Epithelial cell of prostate (primary cell): ENCODE data around the gene CXorf51A.

DNA sequence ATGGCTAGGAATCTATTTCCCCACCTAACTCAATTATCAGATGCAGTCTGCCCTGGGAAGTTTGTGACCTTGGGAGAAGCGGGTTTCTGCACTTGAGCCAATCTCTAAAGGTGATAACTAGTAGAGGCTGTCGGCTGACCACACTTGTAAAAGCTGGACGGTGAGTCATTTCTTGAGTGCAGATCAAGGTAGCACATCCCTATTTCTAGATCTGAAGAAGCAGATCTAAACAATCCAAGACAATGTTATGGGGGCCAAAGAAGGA lies 285.5 kb upstream of the MAGEC2 start:
- RRBS: no CpG with 5 or more reads among the region's 3 CpGs

- RRBS: no CpG with 5 or more reads among the region's 1 CpG
These were observed 1.9 kb downstream of the SLITRK2 start for GRCh38 chrX:145819520-145819901.

DNA sequence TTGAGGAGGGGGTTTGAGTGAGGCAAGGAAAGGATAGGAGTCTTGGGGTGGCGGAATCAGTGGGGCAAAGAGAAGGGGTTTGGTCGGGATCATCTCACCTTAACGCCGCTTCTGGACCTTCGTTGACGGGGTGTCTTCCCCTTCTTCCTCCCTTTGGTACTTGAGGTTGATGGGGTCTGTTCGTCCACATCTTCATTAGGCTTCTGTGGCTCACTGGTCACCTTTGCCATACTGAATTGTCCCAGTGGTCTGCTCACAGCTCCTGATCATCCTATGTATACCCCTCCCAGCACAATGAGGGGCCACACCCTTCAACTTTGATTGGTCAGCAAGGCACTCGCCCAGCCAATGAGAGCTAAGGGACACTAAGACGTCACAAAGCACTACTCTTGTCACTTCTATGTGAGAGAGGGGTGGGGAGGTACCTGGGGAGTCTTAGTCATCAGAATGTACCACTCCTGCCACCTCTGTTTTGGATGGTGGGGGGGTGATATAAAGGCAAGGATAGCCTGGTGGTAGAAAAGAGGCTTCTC lies at the start of gene CXorf51A:
TSS of gene CXorf51A (minus strand) at position 251 of the 533 bp plus-strand sequence.
- RRBS: no CpG with 5 or more reads among the region's 9 CpGs

GRCh38 chrX:147877557-147878223 lies 34.0 kb upstream of the FMR1 start:
- RRBS: no CpG with 5 or more reads among the region's 5 CpGs

GRCh38 chrX:148310315-148310787 lies 190.1 kb upstream of the AFF2 start:
- RRBS: no CpG with 5 or more reads among the region's 2 CpGs

DNA sequence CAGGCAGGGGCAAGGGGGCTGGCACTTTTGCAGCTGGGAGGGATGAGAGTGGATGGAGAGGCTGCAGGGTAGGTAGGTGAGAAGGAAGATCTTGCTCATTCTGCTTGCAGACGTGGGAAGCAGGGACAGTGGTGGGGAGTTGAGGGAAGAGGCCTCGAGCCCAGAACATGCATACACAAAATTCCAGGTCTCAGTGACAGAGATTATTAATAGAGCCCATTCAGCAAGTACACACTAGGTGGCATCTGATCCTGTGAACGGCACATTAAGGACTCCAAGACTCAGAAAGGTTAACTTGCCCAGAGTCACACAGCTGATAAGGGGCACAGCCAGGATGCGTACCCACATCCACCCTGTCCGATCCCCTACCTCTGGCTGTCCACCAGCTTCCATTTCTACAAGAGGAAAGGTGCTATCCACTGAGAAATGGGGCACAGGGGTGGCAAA lies 11.6 kb downstream of the IDS start:
- RRBS: no CpG with 5 or more reads among the region's 5 CpGs

GRCh38 chrX:149528601-149528936 lies 12.2 kb upstream of the EOLA1 start:
- RRBS: no CpG with 5 or more reads among the region's 2 CpGs

DNA sequence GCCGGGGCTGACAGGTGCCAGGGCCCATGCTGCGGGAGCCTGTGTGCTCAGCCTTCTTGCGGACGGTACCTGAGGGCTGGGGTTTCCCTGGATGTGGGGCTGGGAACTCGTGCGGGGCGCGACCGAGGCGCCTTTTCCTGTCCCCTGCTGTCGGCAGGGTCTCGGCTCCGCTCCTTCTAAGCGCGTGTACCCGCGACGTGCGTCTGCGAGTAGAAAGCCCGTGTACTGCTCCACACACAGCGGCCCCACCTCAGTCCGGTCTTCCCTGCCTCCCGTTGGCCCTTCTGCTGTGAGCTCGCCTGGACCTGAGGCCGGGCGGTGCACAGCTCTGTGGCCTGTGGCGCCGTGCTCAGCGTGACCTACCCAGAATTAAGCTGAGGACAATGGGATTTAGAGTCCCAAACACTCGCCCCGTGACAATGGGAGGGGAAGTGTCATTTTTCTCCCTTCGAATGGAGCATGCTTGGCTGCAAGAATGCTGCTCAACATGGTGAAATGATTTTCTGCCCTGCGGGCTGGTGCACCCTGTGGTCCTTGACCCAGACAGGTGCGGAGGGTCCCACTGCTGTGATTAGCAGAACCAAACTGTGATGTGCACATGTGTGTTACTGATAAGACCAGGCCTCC lies 580 bp downstream of the EOLA1 start:
- RRBS: under 1% methylated on average over 4 of the region's 35 CpGs

DNA sequence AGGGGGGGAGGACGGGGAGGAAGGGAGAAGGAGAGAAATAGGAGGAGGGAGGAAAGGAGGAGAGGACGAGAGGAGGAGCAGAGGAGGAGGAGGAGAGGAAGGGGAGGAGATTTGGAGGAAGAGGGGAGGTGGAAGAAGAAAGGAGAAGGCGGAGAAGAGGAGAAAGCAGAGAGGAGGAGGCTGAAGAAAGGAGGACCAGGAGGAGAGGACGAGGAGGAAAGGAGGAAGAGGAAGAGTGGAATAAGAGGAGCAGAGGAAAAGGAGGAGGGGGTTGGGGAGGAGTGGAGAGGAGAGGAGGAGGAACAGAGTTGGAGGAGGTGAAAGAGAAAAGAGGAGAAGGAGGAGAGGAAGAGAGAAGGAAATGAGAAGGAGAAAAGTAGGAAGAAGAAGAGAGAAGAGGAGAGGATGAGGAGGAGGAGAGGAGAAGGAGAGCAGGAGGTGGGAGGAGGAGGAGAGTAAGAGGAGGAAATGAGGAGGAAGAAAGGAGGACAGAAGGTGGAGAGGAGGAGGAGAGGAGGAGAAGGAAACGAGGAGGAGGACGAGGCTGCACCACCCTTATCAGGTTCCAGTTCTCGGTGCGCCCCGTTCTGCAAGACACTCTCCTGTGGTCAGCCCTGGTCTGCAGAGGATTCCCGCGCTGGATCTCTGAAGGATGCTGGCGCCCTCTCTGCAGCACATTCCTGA lies 6.6 kb upstream of the EOLA2 start:
- RRBS: no CpG with 5 or more reads among the region's 12 CpGs

DNA sequence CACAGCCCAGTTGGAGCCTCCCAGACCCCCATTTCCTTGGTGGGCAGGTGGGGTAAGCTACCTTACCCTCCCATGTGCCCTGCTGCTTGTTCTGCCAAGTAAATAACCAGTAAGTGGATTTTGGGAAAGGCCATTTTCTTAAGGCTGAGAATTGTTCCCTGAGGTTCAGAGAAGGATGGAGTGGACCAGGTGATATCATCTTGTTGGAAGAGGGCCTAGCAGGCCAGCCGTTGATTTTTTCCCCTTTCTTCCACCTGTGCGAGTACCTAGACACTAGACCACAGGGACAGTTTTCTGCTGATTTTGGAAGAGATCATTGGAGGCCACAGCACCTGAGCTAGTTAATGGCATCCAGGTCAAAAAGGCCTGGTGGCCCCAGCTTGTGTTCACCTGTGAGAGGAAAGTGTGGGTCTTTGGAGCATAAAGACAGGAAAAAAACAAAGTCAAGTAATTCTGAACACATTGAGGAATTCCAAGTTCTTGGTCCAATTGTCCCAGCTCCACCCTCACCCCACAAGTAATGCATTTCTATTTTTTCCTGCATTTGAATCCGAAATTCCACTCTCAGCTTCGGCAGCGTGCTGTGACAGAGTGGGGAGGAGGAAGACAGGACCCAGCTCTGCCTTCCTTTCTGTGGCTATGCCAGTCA lies 8.2 kb downstream of the MAMLD1 start:
- RRBS: no CpG with 5 or more reads among the region's 5 CpGs

DNA sequence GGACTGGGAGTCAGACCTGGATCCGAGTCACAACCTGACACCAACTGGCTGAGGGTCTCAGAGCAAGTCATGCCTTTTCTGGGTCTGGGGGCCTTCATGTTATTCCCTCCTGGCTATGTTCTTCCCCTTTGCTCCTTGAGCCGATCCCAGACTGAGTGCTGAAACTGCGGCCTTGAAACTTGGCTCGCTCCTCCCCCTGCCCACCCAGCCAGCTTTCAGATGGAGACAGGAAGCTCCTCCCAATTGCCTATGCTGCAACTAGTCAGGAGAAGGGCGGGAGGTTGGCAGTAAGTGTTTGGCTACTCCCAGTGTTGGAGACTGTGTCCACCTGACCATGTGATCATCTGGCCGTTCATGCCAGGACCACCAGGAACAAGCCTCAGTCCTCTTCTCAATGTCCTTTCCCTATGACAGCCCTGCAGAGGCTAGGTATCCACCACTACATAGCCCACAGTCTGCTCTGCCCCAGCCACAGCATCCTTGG lies 59.5 kb upstream of the MTM1 start:
- RRBS: 36% methylated on average over 1 of the region's 6 CpGs

GRCh38 chrX:150511996-150513216 lies 56.0 kb upstream of the MTM1 start:
- RRBS: 95% methylated on average over 2 of the region's 27 CpGs

GRCh38 chrX:150763747-150764136 lies 70.5 kb downstream of the MTMR1 start:
- RRBS: no CpG with 5 or more reads among the region's 11 CpGs

DNA sequence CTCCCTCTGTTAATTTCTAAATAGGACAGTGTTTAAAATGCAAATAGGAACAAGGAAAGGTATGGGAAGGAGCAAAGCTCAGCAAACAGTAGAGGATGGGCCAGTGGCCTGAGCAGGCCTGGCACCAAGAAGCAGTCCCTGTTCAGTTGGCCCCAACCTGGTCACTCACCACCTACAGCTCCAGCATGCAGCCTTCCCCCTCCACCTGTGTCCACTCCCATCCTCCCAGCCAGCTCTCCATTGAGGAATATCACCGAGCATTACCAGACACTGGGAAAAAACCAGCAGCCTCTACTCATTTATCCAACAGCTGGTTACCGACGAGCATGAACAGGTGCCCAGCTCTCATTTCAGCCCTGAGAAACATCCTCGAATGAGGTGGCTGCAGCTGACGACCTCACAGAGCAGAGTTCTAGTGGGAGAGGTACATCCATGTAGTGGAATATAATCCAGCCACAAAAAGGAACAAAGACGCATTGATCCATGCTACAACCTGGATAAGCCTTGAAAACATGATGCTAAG lies 25.6 kb downstream of the CD99L2 start:
- RRBS: no CpG with 5 or more reads among the region's 6 CpGs

DNA sequence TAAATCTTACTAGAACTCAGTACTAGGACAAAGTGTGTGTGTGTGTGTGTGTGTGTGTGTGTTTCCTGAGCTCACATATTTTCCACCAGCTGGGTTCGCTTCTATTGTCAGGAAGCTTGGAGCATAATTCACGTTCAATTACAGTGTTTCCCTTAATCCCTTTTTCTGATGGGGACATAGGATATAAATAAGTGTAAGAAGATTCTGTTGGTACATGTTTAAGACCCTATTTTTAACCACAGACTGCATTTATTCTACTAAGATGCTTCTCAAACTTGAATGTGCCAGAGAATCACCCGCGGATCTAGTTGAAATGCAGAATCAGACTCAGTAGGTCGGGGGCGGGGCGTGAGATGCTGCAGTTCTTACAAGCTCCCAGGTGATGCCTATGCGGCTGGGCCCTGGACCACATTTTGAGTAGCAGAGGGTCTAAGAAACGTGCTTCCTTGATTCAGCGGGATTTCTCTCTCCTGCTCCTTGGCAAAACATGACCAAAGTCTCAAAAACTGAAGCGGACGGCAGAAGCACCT lies 908 bp downstream of the CD99L2 start:
- RRBS: no CpG with 5 or more reads among the region's 12 CpGs

DNA sequence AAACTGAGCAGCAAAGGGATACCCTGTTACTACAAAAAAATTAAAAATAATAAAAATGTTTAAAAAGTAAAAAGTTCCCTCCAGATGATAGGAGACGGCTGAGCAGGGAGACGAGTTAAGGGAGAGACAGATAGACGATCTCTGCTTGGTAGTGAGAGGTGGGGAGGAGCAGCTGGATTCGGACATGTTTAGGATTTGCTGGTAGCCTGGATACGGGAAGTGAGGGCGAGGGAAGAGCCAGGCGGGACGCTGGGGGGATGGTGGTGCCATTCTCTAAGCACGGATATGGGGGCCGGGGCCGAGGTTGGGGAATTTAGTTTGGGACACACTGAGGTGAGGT lies 17.1 kb upstream of the HMGB3 start:
- RRBS: no CpG with 5 or more reads among the region's 11 CpGs

GRCh38 chrX:151082300-151082910 lies 94.0 kb upstream of the GPR50 start:
- RRBS: no CpG with 5 or more reads among the region's 35 CpGs

DNA sequence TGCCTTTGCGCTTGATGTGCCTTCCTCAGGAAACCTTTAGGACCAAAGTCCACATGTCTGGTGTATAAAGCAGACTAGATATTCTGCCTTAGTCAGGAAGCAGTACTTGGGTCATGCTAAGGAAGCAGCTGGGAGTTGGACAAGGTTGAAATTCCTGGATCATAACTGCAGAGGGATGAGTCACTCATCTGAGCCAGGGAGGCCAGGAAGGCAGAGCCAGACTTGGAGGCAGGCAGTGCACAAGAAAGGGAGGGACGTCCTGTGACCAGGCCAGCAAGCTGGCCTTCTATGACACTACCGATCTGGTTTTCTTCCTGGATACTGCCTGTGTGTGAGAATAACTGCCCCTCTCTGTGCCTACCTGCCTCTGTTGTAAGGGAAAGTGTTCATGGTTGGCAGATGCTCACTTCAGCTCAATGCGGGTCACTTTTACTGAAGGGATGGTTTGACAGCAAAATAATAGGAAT lies 9.4 kb upstream of the MAGEA4 start:
- RRBS: no CpG with 5 or more reads among the region's 4 CpGs

- RRBS: no CpG with 5 or more reads among the region's 1 CpG
These were observed 9.0 kb upstream of the GABRE start for GRCh38 chrX:151983504-151983901.

- RRBS: no CpG with 5 or more reads among the region's 4 CpGs
These were observed 277 bp downstream of the CSAG1 start for GRCh38 chrX:152733297-152733590.